Measurements from ENCODE around the genes RRM1, OR52M1, OR51B4, TRIM22 and C11orf42.

DNA sequence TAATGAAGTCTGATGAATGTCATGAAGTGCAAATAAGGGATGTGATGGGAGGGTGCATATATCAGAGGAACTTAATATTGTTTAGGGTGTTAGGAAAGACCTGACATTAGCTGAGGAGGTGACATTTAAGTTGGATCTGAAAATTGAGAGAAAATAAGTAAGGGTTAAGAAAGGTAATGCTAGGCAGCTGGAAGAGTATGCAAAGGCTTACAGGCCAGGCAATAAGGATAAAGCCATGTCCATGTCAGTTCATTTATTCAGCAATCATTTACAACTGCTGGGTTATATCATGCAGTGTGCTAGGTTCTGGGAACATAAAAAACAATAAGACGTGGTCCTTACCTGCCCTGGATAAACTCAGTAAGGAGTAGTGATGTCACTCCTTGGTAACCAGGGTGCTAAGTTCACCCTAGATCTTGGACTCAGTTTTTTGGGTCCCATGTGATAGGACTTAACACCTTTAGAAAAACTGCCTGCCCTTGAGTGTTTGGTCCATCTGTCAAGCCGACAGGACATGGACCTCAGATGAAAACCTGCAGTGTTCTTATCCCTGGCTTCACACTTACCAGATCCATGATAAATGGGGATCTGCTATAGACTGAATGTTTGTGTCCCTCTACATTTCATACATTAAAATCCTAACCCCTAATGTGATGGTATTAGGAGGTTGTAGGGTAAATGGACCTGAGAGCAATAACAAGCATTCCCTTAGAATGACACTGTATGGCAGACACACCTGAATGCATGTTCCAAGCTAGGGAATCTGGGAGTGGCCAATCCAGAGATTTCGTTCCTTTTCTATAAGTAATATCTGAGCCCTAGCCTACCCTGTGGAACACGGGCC lies 75.8 kb downstream of the STIM1 start:
- PRO-cap: no peak

- PRO-cap: no peak
Measured at GRCh38 chr11:3989219-3989658, 105.4 kb upstream of the RRM1 start.

GRCh38 chr11:4074450-4074788 lies 20.2 kb upstream of the RRM1 start:
- PRO-cap: no peak

DNA sequence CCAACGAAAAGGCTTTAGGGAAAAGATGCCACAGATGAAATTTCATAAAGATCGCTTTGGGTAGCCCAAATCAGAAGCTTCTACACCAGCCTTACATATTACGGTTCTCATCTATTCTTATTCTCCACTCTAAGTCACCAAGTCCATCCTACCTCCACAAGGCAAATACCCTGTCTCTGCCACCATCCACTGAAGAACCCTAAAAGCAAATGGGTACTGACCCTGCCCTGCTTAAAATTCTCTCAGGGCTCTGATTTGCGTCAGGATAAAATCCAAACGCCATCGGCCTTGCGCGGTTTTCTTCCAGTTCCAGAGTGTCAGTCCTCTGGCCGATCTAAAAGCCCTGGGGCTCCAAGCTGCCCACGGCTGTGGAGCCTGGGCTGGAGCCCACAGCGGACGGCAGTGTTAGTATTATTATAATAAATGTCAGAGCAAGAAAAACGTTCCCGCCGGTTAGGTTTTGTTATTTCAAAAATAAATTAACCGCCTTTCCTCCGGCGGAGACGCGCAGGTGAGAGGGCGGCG lies 518 bp upstream of the RRM1 start:
- PRO-cap: no peak

DNA sequence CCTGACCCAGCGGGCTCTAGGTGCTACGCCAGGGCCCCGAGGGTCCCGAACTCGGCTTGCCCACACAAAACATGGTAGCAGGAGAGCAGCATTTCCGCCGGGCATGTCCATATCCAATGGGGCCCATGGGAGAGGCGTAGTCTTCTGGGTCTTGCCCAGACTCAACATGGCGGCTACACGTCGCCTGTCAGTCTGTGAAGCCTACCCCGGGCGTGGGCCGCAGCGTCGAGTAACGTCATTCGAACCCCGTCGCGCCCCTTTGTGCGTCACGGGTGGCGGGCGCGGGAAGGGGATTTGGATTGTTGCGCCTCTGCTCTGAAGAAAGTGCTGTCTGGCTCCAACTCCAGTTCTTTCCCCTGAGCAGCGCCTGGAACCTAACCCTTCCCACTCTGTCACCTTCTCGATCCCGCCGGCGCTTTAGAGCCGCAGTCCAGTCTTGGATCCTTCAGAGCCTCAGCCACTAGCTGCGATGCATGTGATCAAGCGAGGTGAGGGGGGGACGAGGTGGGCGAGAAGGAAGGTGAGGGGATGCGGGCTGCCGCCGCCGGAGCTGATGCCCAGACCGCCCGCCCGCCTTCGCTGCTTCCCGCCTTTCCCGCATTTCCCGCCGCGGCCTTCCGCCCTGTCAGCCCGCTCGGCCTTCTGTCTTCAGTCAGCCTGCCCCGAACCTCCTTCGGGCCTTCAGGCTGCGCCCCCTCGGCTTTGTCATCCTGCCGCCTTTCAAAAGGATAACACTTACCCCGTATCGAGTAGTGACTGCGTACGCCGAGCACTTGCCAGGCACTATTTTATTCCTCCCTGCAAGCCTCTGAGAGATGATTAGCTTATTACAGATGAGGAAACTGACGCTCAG lies at the start of gene RRM1:
RRM1 (plus strand) TSS at position 256 of the 853 bp plus-strand sequence.
- PRO-cap: bidirectional peak, plus-strand start at position 346 of the sequence, minus-strand start at position 53 of the sequence

- PRO-cap: no peak
Measured at GRCh38 chr11:4544826-4545452, at the start of gene OR52M1. Gene OR52M1, plus strand, starts transcription at chr11:4545191.

DNA sequence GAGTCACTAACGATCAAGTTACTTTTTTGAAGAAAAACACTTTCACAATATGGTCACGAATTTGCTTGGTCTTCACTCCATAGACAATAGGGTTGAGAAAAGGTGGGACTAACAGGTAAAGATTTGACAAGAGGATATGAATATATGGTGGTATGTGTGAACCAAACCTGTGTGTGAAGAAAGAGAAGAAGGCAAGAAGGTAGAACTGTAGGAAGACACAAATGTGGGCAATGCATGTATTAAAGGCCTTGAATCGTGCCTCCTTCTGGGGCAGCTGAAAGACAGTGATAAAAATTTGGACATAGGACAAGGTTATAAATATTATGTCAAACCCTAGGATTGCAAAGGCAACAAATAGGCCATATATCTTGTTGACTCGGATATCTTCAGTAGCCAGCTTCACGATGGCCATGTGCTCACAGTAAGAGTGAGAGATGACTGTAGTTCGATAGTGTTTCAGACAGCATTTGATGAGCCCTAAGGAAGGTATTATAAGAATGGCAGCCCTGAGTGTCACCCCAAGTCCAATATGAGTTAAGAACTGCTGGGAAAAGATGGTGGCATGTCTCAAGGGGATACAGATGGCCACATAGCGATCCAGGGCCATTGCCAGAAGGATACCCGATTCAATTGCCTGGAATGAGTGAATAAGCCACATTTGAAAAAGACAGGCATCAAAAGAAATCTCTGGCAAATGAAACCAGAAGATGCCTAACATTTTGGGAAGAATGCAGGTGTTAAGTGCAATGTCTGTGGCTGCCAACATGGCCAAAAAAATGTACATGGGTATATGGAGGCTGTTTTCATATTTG lies 6.3 kb downstream of the OR52A5 start:
- PRO-cap: no peak

DNA sequence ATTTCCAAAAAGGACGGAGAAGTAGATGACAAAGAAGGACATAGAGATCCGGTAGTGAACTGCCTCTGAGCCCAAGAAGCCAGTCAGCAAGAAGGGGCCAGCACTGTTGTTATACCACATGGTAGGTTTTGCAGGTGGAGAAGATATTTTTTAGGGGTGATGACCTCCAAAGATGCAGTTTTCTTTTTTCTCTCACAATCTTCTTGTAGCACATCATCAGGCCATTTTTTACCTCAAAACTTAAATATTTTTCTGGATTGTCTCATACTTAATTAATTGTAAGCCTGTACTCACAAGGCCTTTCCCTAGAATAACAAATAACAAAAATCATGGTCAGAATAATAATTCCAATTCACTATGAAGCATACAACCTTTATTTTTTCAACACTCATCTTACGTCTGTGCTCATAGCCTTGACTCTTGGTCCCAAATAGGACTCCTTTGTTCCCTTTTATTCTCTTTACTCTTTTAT lies at the start of gene OR51B4:
OR51B4 (minus strand) TSS at position 120 of the 472 bp plus-strand sequence.
- PRO-cap: no peak

- PRO-cap: no peak
Measured at GRCh38 chr11:5383975-5384489, 420 bp downstream of the OR51M1 start.

GRCh38 chr11:5689278-5690116 lies at the start of gene TRIM22:
Gene TRIM22, plus strand, starts transcription at chr11:5689790.
- PRO-cap: bidirectional peak, plus-strand start at chr11:5689790, minus-strand start at chr11:5689631

- PRO-cap: unidirectional peak, plus-strand start at chr11:6185348
Measured at GRCh38 chr11:6185188-6185435, 13.9 kb upstream of the OR52W1 start.

DNA sequence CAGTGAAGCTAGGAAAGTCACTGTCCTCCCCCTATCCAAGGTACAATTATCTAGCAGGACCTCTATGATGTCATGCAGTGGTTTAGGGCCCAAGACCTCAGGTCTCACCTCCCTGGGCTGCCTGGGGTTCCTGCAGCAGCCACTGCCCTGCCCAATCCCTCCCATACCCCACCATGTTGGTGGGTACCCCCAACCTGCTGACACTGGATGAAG lies at the start of gene C11orf42:
C11orf42 (plus strand) TSS at position 115 of the 213 bp plus-strand sequence.
- PRO-cap: no peak

DNA sequence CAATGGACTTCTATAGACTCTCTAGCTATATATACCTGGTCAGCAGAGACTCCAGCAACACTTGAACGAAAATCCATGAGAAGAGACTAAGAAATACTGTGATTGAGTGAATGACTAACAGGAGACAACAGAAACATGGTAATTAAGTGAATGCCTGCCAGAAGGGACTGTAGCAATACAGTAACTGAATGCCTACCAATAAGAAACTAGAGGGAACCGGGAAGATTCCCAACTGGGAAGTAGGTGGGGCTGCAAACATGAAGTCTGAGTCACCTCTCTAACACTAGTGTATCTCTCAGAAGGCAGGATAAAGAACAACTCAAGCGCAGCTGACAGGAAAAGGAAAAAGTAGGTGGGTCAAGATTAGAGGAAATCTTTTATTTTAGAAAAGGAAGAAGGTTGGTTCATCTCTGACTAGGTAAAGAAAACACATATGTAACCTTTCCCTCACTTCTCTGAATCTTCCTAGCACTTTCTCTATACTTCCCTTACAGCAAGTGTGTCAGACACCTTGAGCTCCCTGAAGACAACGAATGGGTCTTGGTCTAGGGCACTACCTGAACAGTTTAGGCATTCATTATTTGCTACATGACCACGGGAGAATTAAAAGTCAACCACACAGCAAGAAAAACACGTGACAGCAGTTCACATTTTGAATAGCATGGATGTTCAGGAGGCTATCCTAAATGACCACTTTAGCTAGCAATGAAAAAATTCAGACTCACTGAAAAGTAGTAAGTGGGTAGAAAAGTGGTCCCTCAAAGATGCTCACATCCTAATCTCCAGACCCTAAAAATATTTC lies 14.1 kb downstream of the C11orf42 start:
- PRO-cap: no peak

DNA sequence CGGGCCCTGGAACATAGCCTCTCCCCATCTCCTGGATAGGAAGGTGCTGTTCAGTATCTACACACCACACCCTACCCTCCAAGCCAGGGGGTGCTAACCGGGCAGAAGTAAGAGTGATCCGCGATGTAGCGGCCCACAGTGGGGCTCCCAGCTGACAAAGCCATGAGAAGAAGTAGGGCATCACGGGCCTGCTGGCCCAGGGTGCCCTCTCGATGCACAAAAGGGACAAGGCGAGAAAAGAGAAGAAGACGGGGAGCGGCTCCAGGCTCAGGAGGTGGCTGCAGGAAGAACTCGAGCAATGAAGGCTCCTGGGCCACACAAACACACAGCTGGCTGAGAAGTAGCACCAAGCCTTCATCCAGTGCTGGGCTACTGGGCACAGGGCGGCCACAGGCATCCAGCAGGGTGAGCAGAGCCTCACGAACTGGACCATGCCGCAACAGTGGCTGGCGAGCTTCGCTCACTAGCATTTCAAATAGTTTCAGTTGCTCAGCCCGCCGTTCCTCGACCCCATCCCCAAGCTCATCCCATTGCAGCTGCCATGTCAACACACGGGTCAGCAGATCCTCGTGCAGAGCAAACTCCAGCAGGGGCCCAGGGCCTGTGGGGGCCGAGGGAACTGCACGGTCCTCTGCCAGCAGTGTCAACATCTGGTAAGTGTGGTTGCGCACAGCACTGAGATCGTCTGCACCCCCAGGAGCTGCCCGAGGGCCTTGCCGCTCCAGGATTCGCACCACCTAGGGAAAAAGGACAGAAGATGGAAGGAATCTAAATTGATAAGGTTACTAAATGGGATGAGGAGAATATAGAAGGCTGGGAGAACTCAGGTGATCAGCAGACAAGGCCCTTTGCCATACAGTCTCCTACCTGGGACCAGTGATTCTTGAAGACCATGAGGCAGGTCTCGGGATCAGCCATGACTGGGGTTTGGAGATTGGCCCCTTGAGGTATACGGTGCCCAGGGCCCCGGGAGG lies 10.6 kb downstream of the FHIP1B start:
- PRO-cap: no peak

GRCh38 chr11:6320104-6320348 lies 275 bp downstream of the CAVIN3 start:
- PRO-cap: bidirectional peak, plus-strand start at chr11:6320136, minus-strand start at chr11:6319825; bidirectional peak, plus-strand start at chr11:6320277, minus-strand start at chr11:6320276

DNA sequence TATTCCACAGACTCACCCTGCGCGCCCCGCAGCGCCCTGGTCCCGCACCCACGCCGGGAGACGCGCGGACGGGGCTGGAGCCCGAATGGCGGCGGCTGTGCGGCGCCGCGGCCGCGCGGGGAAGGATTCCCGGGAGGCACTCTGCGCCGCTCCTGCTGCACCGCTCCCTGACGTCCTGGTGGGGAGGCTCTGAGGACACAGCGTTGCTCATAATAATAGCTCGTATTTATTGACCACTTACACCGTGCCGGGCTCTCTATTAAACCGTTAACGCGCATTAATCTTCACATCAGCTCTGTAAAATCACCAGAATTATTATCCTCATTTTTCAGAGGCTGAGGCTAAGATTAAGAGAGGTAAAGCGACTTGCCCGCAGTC lies 425 bp upstream of the APBB1 start:
- PRO-cap: bidirectional peak, plus-strand start at position 67 of the sequence, minus-strand start at position 180 of the sequence

- PRO-cap: no peak
Measured at GRCh38 chr11:6495622-6496344, 1.3 kb upstream of the DNHD1 start.

GRCh38 chr11:6597947-6599149 lies 5.1 kb downstream of the RRP8 start:
- PRO-cap: no peak

- PRO-cap: no peak
Measured at GRCh38 chr11:6604862-6605277, 1.3 kb downstream of the ILK start.

DNA sequence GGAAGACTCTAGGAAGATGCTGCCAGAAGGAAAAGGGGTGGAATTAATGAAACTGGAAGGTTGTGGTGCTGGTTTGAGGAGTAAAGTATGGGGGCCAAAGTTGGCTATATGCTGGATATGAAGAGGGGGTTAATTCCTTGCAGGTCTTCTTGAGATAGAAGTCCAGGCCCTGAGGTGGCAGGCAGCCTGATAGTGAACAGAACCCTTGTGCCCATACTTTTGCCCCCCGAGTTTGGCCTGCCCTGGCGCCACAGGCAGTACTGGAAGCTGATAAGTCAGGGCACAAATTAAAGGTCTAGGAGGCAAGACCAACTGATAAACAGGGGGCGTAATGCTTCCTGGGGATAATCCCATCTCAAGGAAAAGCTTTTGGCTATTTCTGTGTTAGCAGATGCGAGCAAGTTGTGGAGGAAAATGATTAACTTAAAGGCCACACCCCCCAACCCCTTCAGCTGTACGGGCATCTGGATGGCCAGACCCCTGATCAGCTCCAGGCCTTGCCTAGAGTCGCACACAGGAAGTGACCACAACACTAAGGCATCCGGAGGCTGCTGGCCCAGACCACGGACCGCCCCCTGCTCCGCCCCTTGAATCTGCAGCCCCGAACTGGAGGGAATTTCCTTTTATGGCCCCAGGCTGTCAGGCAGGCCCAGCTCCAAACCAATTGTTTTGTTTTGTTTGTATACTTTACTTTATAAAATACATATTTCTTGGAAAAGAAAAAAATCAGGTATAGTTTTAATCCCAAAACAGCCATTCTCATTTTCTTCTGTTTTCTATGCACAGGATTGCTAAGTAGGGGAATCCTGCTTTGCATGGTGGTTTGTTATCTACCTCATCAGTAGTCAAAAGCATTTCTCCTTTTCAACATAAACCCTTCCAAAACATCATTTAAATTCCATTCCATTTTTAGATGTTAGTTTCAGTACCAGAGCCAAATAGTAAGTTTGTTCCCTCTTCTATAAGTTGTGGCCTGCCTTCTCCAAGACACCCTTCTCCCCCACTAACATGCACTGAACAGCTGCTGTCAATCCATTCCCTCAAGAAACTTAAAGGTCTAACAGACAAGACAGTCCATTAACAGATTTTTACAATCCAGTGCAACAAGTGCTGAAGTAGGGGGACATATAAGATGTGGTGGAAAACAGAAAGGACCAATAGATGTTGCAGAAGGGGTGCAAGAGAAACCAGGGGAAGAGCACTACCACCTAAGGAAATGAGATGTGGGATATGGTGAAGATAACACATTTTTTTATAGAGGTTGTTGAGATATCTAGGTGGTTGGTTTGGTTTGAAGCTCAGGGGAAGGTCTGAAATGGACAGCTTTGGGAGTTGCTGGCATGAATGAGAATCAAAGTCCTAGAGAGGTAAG lies 3.5 kb downstream of the ILK start:
- PRO-cap: bidirectional peak, plus-strand start at position 615 of the sequence, minus-strand start at position 509 of the sequence

Measured in WTC11 (cell line).